Placental pericyte (primary cell): Measurements from ENCODE around the genes SGMS1 and ASAH2B.

- CAGE, long polyA plus RNA = no peak
Measured at GRCh38 chr10:50248187-50248615, 3.1 kb downstream of the ASAH2 start.

GRCh38 chr10:50362744-50363116 lies 111.4 kb upstream of the ASAH2 start:
- CAGE, long polyA plus RNA = no peak

- CAGE, long polyA plus RNA = no peak
Measured at GRCh38 chr10:50395241-50395913, 144.1 kb upstream of the ASAH2 start.

- CAGE, long polyA plus RNA = no peak
Measured at GRCh38 chr10:50400649-50401086, 149.4 kb upstream of the ASAH2 start.

DNA sequence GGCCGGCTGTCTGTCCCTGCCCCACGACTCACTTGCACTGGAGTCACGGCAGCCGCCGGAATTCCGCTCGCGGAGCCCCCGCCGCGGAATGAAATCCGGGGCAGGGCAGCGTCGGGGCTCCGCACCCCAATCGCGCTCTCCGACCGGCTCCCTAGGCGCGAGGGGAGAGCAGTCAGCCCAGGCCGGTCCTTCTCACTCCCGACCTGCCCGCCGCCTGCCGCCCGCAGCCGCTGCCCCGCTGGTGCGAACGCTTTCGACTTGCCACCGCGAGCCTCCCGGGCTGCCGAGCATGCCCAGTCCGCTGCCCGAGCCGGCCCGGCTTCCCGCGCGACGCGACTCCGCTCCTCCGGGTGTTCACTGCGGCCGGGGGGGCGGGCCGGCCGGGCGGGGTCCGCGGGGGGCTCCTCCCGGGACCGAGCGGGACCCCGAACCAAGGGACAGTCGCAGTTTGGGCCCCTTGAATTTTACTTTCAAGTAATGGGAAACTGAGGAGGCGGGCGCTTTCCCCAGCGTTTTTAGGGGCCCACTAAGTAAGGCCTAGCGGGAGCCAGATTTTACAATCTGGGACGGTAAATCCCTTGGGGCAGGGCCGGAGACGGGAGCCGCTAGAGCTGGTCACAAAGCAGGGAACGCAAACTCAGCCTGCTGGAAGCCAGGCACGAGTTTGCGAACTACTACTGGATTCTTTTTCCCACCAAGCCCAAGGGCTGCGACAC lies at the start of gene SGMS1:
Gene SGMS1, minus strand, starts transcription at position 282 of the 716 bp plus-strand sequence.
- CAGE, long polyA plus RNA = no peak

DNA sequence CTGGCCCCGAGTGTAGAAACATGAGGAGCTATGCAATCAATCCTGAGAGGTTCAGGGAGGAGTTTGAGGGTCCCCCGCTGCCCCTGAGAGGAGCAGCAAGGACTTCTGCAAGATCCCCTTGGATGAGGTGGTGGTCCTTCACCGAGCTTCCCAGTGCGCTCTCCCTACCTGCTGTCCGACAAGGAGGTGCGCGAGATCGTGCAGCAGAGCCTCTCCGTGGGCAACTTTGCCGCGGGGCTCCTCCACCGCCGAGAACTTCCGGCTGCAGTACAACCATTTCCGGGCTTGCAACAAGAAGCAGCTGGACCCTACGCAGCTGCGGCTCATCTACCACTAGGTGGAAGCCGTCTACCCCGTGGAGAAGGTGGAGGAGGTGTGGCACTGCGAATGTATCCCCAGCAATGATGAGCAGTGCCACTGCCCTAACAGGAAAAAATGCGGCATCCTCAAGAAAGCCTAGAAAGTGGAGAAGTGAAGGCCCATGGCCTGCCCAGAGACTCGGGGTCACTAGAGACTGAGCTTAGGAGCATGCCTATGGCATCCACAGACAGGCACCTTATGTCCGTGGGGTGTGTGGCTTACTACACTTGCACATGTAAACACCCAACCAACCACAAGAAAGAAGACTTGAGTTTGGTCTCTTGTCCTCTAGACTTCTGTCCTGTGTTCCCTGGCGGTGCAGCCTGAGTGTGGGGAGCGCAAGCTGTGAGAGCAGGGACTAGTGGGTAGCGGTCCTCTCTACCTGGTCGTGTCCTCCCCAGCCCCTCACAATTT lies 36.4 kb upstream of the SGMS1 start:
- CAGE, long polyA plus RNA = no peak

- CAGE, long polyA plus RNA = no peak
Measured at GRCh38 chr10:50739473-50740724, at the start of gene ASAH2B. Gene ASAH2B, plus strand, starts transcription at chr10:50739936.

DNA sequence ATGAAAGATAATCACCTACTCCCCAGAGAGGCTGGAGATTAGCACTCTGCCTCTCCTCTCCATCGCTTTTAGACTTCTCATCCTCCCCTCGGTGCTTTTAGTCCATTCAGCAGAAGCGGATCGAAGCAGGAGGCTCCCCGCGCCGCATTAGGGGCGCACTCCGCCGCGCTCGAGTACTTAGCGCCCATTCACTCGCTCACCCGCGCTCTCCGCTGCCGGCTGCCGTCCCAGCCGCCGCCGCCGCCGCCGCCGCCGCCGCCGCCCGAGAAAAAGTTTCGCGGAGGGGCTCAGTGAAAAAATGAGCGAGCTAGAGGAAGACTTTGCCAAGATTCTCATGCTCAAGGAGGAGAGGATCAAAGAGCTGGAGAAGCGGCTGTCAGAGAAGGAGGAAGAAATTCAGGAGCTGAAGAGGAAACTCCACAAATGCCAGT lies 83.2 kb upstream of the PRKG1 start:
- CAGE, long polyA plus RNA = no peak

- CAGE, long polyA plus RNA = no peak
Measured at GRCh38 chr10:50992656-50992859, 81.7 kb upstream of the PRKG1 start.

- CAGE, long polyA plus RNA = no peak
Measured at GRCh38 chr10:51238900-51239240, 164.6 kb downstream of the PRKG1 start.

DNA sequence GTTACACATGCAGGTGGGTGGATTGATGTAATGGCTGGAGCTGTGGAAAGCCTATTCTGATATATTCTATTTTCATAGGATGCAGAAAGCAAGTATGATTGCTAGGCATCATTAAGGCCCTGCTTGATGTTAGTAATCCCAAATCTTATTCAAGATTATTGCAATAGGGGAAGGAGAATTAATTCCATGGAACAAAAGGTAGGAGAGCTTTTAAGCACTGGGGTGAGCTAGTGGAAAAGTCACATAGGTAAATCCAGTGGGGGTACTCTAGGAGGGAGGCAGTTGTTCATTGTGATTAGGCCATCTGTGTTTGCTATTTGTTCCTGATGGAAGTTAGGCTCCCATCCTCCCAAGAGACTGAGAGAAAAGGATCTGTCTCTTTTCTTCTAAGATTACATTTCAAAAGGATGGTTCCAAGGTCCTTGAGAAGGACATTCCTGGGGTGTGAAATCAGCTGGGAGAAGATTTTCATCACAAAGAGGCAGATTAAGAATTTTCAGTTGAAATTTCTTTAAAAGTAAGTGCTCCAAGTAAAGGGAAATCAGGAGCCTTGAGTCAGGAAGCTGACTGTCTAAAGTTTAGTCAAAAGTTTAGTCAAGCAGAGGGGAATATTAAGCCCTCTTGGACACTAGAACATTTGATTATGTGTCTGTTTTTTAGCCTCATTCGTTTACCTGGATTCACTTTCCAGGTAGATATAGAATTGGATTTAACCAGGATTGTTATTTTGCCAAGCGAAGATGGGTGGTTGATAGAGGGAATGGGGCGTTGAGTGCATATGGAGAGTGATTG lies 210.8 kb upstream of the CSTF2T start:
- CAGE, long polyA plus RNA = no peak

GRCh38 chr10:52318925-52319303 lies 4.8 kb downstream of the DKK1 start:
- CAGE, long polyA plus RNA = no peak

GRCh38 chr10:52653315-52654047 lies 119.1 kb downstream of the MBL2 start:
- CAGE, long polyA plus RNA = no peak

- CAGE, long polyA plus RNA = no peak
Measured at GRCh38 chr10:52763163-52763692, 9.4 kb downstream of the MBL2 start.

- CAGE, long polyA plus RNA = no peak
Measured at GRCh38 chr10:52775217-52775628, 2.6 kb upstream of the MBL2 start.

GRCh38 chr10:52965123-52965588 lies 192.6 kb upstream of the MBL2 start:
- CAGE, long polyA plus RNA = no peak

DNA sequence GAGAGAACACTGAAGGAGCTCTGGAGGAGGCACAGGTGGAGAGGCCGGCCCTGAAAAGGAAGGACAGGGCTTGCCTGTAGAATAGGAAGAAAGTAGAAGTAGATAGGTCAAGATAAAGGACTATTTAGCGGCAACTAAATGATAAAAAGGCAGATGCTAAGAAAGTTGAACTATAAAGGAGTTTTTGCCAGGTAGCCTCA lies 417.1 kb upstream of the ZWINT start:
- CAGE, long polyA plus RNA = no peak

DNA sequence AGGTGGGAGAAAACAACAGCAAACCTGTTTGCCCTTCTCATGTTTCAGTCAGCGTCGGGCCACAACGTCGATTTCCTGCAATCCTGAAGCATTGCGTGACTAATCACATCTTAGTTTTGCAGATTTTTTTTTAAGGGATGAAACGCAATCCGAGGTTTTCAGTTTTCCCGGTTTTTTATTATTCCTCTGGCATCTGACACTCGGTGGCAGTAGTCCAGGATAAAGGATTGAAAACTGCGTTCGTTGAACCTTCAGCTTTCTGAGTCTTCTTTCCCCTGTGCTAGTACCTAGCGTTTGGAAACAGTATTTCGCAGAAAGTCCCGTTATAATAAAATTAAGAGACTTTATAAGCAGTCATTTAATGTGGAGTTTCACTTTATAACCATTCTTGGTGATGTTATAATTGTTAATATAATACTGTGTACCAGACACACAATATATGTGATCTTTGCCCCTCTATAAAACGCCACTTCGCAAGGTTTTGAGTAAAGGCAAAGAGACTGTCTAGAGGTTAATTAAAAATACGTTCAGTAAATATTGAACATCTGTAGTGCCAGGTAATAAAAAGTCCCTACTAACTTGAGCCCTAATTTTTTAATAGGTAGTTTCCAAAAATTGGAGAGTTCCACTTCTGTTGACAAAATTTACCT lies 806 bp downstream of the CISD1 start:
- CAGE, long polyA plus RNA = no peak

DNA sequence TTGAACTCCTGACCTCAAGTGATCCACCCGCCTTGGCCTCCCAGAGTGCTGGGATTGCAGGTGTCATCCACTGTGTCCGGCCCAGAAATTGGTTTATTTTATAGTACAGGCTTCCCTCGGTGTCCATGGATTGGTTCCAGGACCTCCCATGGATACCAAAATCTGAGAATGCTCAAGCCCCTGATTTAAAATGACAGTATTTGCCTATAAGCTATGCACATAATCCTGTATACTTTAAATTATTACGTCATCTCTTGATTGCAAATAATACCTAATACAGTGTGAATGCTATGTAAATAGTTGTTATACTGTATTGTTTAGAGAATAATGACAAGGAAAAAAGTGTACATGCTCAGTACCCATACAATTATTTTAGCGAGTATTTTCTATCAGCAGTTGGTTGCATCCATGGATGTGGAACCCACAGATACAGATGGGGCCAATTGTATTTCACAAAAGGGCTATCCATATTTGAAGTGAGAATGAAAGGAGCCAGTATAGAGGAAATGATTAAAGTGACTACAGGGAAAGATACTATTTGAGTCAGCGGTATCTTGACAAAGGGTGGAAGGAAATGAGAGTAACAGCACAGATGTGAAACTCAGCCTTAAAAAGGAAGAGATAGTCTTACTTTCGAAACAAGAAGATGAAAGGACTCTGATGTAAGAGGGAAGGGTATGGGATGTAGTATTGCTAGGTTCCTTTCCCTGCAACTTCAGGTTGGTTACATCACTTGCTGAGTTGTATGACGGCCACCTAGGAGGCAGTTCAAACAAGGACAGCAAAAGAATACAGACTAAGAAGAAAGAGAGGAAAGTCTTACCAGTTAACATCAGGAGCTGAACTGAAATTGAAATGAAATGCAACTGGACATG lies 13.5 kb downstream of the CISD1 start:
- CAGE, long polyA plus RNA = no peak

- CAGE, long polyA plus RNA = no peak
Measured at GRCh38 chr10:58511688-58512359, 848 bp upstream of the BICC1 start.